SJSA1 (cell line): ENCODE measurements around the genes GLS, MYO1B, CAVIN2 and TMEFF2.

- RAMPAGE, long total RNA: no peak
Measured at GRCh38 chr2:190812775-190813277, 67.8 kb upstream of the GLS start.

DNA sequence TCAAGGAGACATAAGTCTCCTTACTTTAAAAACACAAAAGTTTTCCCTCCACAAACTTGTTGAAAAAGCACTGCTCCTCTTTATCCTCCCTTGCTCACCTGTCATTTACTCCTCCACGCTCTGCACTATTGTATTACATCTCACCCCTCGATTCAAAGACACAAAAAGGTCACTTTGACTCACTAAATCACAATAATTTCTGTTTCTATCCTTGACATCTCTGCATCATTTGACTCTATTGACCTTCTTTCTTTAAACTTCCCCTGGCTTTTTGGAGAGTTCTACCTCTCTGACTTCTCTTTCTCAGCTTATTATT is 35.0 kb upstream of the GLS start:
- RAMPAGE, long total RNA: no peak

- RAMPAGE, long total RNA: no peak
Measured at GRCh38 chr2:190880714-190881136, at the start of gene GLS. Gene GLS (plus strand): TSS chr2:190880821.

DNA sequence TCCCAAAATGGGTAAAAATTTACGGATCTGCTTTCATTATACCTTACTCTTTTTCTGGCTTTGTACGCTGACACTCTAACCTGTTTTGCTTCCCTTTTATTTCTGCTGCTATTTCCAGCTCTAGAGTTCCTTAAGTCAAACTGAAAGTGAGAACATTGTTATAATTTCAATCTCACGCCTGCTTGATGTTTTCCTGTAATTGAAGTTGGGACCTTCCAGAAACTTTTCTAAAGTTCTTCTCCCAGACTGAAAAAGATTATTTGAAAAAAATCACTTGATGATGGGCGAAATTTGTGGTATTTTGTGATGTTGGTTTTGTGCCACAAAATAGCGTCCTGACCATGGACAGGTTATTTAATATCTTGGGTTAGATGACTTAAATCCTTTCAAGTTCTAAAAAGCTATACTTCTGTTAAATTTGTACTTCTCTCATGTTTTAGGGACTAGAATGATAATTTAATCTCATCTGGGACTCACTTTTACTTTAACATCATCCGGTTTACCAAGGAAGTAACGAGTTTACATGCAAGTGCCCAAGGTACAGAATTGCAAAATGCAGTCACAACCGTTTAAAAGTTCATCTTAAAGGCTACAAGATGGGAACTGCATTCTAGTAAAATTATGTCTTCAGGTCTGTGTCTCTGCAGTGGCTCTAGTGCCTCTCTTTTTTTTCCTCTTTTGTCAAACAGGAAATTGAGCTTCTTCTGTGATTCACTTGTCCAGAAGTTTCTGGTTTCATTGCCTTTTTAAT is 2.0 kb downstream of the GLS start:
- RAMPAGE, long total RNA: no peak

GRCh38 chr2:190934858-190935442 is 54.3 kb downstream of the GLS start:
- RAMPAGE, long total RNA: no peak

DNA sequence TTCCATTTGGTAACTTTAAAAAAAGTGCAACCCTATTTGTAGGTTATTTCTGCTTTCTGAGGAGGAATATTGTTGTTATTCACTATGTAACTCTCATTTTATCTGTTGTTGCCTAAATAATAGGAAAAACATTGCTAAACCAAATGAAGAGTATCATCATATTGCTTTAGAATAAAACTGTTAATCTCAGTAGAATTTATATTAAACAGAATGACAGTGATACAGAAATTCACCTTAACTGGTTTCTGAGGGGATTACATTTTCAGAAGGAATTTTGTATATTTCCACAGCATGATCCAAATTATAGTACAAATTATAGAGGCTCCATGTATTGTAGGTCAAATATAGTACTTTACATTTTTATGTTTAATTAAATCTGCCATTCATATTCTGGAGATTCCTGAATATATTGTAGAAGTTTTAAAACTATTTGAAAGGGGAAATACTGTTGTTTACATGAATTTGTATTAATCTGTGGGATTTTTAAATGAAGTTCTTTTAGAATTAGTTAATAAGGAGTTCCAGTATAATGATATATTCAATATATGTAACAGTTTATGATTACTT is 55.0 kb downstream of the GLS start:
- RAMPAGE, long total RNA: no peak

DNA sequence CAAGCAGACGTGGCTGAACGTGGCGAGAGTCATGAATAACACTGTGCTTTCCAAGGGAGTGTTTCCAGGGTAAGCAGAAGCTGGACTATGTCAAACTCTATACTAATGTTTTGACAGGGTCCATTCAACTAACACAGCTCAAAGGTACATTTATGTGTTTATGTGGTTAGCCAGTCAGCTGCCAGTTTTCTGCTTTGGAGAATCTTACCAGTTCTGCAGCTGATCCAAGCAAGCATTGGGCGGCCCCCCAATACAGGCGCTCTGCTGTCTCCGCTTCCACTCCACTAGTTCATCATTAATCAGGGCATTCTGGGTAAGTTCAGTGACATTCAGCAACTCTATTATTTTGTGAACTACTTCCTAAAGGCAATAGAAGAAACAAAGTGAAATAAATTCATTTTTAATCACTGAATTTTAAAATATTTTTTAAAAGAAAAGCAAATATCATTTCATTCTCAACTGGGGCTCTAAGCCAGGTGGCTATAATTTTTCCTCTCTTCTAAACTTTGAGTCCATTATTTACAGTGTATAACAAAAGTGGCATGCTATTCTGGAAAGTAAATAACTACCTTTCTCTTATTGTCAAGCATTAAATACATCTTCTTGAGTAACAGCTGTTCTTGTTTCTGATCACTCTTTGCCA is 16.2 kb downstream of the STAT1 start:
- RAMPAGE, long total RNA: no peak

DNA sequence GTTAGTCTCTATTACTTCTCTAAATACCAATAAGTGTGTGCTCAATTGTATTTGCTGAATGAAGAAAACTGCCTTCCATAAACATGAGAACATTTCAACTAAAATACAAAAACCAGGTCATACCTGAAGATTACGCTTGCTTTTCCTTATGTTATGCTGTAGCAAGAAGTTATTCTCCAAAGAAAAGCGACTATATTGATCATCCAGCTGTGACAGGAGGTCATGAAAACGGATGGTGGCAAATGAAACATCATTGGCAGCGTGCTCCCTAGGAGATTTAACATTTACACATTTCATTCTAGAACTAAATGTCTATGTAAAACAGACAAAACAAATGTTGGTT is 5.2 kb downstream of the STAT1 start:
- RAMPAGE, long total RNA: no peak

DNA sequence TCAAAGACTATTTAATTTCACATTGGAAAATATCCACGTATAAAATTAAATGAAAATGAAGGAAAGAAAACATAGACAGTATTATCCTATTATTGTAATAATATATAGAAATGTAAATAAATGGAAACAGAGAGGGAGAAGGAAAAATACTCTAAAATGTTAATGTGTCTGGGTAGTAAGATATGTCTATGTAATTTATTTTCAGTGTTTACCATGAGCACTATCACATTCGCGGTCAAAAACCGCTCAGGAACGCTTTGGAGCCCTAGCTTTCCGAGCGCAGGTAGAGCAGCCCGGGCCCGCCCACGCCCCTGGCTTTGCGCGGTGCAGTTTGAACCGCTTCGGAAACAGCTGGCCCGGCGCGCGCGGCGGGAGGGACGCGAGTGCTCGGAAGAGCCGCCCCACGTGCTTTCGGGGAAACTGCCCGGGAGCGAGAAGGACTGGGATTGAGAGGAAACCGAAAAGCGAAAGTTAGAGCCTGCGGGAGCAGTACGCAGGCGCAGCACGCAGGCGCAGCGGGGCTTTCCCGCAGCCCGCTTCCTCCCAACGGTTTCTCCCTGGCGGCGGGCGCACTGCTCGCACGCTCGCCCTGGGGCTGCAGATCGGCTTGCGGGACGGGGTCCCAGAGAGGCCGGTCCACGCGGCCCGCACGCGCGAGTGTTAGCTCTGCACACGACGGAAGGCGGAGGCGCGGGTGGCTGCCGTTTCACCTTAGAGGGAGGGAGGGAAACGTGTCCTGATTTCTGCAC is 6.2 kb upstream of the STAT1 start:
- RAMPAGE, long total RNA: no peak

DNA sequence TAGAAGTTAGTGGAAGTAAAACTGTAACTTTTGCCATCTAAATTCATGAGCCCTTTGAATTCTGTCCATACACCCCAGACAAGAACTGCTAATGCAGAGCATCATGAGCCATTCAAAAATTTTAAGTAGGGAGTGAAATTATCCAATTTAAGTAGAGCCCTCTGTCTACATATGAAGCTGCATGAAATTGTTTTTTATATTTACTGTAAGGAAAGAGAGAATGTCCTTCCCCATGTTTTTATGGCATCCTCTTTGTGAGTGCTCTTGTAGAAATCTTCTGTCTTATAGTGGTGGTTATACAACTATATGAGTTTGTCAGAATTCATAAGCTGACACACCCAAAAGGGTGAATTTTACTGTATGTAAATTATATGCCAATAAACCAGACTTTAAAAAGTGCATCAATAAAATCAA is 10.4 kb upstream of the STAT1 start:
- RAMPAGE, long total RNA: no peak

- RAMPAGE, long total RNA: no peak
Measured at GRCh38 chr2:191204309-191205018, 40.7 kb upstream of the MYO1B start.

- RAMPAGE, long total RNA: no peak
Measured at GRCh38 chr2:191206368-191207278, 38.6 kb upstream of the MYO1B start.

- RAMPAGE, long total RNA: no peak
Measured at GRCh38 chr2:191244931-191245819, at the start of gene MYO1B. Gene MYO1B (plus strand): TSS chr2:191245404.

DNA sequence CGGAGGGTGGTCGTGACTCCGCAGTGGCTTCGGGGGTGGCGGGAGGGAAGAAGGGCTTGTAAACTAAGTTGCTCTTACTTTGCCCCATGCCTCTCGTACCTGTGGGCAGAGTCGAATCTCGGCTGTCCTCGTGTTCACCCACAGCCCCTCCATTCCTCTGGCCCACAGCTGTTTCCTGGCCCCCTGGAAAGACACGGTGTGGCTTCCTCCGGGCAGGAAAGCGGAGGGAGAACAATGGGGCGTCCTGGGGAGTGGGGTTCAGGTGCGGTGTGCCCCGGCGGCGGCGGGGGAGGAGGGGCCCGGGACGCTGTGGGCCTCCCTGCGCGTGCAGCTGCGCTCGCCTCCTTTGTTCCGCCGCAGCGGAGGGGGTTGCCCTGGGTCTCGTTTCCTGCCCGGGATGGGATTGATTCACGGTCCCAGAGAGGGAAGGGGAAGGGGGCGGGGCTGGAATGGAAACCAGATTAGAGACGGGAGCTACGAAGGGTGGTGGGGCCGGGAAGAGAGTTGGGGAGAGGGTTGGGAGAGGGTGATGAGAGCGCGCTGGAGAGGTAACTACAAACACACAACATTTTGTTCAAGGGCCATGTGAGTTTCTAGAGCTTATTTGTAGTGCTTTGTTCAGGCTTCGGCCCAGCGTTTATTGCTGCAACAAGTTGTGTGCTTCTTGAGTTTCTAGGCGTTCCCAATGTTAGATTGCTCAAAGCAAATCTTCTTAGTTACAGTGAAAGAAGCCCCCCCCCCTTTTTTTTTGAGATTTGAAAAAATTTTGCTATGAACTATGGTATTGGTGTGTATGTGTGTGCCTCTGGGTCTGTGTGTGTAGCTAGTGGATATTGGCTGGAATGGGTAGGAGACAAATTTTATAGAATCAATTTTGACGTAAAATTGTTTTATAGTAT is 865 bp downstream of the MYO1B start:
- RAMPAGE, long total RNA: no peak

GRCh38 chr2:191438068-191438480 is 192.9 kb downstream of the MYO1B start:
- RAMPAGE, long total RNA: no peak

- RAMPAGE, long total RNA: no peak
Measured at GRCh38 chr2:191567198-191567525, 110.8 kb upstream of the NABP1 start.

DNA sequence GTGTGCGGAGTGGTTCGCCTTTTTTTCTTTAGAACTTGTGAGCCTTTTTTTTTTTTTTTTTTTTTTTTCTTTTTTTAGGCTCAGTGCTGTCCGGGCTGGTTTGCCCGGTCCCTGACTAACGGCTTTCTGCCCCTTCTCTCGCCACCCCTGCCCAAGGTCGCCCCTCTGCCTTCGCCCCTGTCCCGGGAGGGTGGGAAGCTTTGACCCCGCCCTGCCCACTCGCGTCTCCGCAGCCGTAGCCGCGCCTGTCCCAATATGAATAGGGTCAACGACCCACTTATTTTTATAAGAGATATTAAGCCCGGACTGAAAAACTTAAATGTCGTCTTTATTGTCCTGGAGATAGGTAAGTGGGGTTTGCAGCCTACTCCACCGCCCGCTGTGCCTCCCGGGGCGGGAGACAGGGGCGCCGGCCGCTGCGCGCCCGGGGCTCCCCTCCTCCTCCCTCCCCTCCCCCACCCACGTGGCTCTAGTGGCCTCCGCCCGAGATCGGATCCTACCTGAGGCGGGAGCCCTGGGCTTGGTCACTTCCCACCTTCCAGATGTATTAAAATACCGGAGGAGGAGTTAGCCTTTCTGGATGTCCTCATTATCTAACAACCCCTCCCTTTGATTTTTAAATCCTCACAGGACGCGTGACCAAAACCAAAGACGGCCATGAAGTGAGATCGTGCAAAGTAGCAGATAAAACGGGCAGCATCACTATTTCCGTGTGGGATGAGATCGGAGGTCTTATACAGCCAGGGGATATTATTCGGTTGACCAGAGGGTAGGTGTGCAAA is 615 bp downstream of the NABP1 start:
- RAMPAGE, long total RNA: no peak

DNA sequence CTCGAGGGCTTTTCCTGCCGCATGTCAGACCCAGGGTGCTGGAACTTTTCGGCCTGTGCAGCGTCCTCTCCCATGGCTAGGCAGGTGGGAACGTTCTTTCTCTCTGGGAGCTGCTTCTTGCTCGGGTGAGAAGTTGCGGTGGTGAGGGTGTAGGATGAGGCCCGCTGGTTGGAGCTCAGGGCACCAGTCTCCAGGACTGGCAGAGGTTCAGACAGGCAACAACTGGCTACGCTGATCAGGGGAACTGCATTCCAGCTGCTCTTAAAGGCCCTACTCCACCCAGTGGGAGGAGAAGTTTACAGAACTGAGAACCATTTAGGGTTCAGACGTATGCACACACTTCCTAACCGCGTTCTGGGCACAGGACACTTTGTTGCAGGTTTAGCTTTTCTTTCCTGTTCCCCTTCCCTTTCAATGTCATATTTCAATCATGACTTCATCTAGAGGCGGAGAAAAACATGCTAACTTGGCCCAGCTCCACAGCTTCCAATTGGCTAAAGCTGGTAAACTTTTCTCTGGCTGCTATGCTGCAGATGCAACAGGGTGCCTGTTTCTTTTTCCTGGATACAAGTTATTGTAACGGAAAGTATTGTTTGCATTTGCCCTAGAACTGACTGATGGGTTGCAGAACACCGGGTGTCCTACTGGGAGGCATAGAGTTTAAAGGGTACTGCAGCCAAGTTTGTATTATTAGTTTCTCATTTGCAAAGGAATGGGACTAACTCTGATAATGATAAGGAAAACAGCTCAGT is at the start of gene CAVIN2:
TSS of gene CAVIN2 (minus strand) at position 237 of the 752 bp plus-strand sequence.
- RAMPAGE, long total RNA: start-site peak on the minus strand centred at position 231 of the sequence, 14 bp wide, 25 and 20 reads in 2 replicates

- RAMPAGE, long total RNA: no peak
Measured at GRCh38 chr2:192194813-192195965, at the start of gene TMEFF2. Gene TMEFF2 (minus strand): TSS chr2:192194933.

- RAMPAGE, long total RNA: no peak
Measured at GRCh38 chr2:193502307-193503276, 1307.9 kb upstream of the TMEFF2 start.